Epithelial cell of esophagus (primary cell): ENCODE measurements around a stretch of chr2.

DNA sequence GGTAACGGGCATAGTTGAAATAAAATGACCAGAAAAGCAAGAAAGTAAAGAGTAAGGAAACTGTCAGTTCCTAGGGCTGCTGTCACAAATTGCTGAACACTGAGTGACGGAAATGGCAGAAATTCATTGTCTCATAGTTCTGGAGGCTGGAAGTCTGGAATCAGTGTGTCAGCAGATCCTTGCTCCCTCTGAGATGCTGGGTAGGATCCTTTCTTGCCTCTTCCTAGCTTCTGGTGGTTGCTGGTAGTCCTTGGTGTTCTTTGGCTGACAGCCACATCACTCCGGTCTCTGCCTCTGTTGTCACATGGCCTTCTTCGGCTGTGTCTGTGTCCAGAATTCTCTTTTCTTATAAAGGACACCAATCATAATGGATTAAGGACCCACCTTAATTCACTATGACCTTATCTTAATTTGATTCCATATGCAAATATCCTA lies 21.9 kb downstream of the PLEKHB2 start:
- RRBS, result no CpG with 5 or more reads among the region's 4 CpGs

GRCh38 chr2:131353177-131353673 lies 10.7 kb downstream of the RAB6D start:
- RRBS, result no CpG with 5 or more reads among the region's 44 CpGs

GRCh38 chr2:131444684-131445295 lies 31.1 kb upstream of the TUBA3D start:
- RRBS, result 83% methylated on average over 11 of the region's 73 CpGs

GRCh38 chr2:131483905-131484350 lies 8.0 kb downstream of the TUBA3D start:
- RRBS, result no CpG with 5 or more reads among the region's 13 CpGs

- RRBS, result 88% methylated on average over 3 of the region's 29 CpGs
Observed at GRCh38 chr2:131490280-131491421, 1.5 kb downstream of the MZT2A start.

DNA sequence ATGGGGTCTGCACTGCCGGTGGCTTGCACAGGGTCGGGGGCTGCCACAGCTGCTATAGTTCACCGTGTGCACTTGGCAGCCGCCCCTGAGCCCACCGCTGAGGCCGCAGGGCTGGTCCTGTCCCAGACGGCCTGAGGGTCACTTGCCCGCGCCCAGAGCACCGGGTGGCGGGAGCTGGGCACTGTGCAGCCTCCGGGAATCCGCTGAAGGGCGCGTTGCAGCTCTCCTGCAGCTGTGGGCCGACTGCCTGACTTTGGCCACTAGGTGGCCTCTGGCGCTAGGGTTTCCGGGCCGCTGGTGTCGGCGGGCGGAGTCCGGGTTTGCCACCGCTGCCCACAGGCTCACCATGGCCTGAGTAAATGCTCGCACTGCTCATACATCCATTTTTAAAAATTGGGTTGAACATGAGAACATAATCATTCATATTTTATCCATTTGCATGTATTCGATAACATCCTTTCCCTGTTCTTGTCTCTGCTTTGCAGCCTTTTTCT lies 146.2 kb downstream of the CCDC74A start:
- RRBS, result under 1% methylated on average over 6 of the region's 26 CpGs

GRCh38 chr2:131754395-131755027 lies 226.8 kb downstream of the CCDC74A start:
- RRBS, result no CpG with 5 or more reads among the region's 39 CpGs

- RRBS, result no CpG with 5 or more reads among the region's 62 CpGs
Observed at GRCh38 chr2:132037628-132038293, 124.0 kb downstream of the ANKRD30BL start.

- RRBS, result no CpG with 5 or more reads among the region's 13 CpGs
Observed at GRCh38 chr2:132276621-132277327, 115.0 kb upstream of the ANKRD30BL start.

GRCh38 chr2:132429310-132430046 lies 12.9 kb downstream of the GPR39 start:
- RRBS, result no CpG with 5 or more reads among the region's 2 CpGs

GRCh38 chr2:132462834-132463495 lies 46.4 kb downstream of the GPR39 start:
- RRBS, result no CpG with 5 or more reads among the region's 2 CpGs

DNA sequence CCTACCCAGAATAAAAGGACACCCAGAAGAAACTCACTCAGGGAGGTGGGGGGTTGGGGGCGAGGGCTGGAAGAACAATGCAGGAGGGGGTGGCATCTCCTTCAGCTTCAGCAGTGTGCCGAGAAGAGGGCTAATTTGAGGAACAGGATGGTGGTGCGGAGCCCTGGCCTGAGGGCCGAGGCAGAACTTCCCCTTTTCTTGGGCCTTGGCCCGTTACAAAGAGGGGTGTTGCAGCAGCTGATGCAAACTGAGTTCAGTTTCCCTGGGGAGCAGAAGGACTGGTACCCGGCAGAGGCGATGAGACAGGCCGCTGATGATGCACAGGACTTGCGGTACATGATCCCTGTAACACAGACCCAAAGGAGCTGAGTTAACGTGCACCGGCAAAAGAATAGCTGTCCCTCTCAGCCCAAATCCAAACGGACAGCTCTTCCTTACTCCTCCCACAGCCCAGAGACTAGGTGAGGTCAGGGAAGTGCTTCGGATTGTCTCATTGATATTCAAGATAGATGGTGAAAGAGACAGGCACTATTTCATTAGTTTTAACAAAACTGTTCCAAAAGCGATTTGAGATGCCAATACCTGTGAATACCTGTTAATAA lies 24.0 kb downstream of the LYPD1 start:
- RRBS, result 64% methylated on average over 5 of the region's 14 CpGs

- RRBS, result no CpG with 5 or more reads among the region's 30 CpGs
Observed at GRCh38 chr2:133266107-133266560, 302.1 kb downstream of the NCKAP5 start.

DNA sequence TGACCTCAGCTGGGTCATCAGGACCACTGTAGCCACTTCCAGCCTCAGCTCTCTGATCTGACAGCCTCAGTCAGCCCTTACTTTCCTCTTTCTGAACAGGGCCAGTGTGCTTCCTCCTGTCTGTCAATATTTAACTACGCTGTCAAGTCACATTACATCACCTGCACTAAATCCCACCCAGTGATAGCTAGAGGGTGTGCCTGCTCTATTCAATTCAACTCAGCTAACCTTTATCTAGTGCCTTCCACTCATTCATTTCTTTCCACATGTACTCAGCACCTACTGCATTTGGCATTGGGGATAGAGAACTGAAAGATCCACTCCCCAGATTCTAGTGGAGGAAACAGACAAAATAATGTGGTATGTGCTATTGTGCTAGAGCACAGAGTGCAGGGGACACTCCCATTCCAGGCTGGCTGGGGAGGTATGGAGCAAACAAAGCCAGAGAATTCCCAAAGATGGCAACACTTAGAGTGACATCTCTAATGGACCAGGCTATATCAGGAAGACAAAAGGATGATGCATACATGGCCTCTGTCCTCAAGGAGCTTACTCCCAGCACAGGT lies 146.5 kb downstream of the NCKAP5 start:
- RRBS, result no CpG with 5 or more reads among the region's 1 CpG

GRCh38 chr2:133591088-133591679 lies 22.9 kb upstream of the NCKAP5 start:
- RRBS, result no CpG with 5 or more reads among the region's 8 CpGs

DNA sequence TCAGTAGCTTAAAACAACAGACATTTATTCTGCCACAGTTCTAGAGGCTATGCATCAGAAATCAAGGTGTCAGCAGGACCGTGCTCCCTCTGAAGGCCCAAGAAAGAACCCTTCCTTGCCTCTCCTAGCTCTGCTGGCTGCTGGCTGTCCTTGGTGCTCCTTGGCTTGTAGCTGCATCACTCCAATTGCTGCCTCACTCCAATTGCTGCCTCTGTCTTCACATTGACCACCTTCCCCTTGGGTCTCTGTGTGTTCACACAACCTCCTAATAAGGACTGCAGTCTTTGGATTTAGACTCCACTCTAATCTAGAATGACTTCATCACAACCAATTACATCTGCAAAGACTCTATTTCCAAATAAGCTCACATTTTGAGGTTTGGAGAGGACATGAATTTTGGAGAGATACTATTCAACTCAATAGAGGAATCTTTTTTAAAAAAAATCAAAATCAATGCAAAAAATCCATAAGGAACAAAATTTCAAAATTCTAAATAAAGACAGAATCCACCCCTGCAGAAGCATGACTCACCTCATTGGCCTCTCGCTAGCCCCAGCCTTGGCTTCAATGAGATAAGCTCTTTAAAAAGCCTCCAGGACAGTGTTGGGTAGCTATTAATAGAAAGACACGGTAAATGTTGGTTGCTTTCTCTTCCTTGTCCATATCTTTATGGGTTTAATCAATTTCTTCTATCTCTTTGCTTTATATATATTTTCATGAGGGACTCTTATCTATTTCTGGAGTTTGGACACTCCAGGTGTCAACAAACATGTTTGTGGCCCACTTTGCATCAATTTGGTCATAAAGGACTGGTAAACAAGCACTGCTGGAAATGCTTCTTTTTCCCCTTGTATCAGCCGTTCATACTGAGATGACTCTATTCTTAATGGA lies 267.6 kb upstream of the MGAT5 start:
- RRBS, result no CpG with 5 or more reads among the region's 4 CpGs

DNA sequence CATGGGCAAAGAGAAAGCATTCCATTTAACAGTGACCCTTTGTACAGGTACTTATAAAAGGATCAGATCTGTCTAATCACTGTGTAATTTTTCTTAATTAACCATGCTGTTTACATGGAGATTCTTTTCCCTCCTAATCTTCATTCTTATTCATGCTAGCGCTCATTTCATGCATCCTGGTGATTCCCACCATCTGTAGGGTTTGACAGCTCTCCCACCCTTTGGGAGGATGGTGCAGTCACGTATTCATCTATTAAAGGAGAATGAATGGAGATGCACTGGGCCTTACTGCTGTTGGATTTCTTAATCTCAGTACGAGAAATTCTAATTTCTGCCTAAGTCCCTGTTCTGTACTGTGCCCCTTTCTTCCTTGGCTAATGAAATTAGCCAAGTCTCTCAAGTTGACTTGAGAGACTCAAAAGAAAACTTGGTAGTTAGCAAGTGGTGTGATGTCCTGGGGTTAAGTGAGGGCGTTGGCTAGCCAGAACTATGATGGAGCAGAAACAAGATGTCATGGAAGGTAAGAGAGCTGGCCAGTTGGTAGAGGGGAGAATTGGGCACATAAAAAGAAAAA lies 49.8 kb upstream of the MGAT5 start:
- RRBS, result no CpG with 5 or more reads among the region's 4 CpGs

GRCh38 chr2:134217411-134218415 lies 36.2 kb upstream of the MGAT5 start:
- RRBS, result no CpG with 5 or more reads among the region's 4 CpGs

- RRBS, result no CpG with 5 or more reads among the region's 7 CpGs
Observed at GRCh38 chr2:134331202-134332003, 77.5 kb downstream of the MGAT5 start.

GRCh38 chr2:134350937-134351467 lies 97.1 kb downstream of the MGAT5 start:
- RRBS, result no CpG with 5 or more reads among the region's 4 CpGs